GM19239 (cell line): ENCODE data around the genes MANSC4 and TSPAN11.

- RRBS = no CpG with 5 or more reads among the region's 5 CpGs
Measured at GRCh38 chr12:27703589-27704287, 6.9 kb upstream of the MRPS35 start.

DNA sequence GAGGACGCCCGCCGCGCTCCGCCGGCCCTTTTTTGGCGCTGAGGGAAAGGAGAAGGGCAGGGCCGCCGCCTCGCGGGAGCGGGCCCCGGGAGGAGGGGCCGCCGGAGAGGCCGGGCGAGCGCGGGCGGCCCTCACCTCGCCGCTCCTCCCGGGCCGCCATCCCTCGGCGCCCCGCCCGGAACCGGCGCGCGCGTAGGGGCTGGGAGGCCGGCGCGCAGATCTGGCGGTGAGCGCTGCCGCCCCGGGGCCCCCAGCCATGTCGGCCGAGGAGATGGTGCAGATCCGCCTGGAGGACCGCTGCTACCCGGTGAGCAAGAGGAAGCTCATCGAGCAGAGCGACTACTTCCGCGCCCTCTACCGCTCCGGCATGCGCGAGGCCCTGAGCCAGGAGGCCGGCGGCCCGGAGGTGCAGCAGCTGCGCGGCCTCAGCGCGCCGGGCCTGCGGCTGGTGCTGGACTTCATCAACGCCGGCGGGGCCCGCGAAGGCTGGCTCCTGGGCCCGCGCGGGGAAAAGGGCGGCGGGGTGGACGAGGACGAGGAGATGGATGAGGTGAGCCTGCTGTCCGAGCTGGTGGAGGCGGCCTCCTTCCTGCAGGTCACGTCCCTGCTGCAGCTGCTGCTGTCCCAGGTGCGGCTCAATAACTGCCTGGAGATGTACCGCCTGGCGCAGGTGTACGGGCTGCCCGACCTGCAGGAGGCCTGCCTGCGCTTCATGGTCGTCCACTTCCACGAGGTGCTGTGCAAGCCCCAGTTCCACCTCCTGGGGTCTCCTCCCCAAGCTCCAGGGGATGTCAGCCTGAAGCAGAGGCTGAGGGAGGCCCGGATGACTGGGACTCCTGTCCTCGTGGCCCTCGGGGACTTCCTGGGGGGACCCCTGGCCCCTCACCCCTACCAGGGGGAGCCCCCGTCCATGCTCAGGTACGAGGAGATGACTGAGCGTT lies at the start of gene MANSC4:
Gene MANSC4, minus strand, starts transcription at position 162 of the 941 bp plus-strand sequence.
- RRBS = 1% methylated on average over 33 of the region's 91 CpGs

DNA sequence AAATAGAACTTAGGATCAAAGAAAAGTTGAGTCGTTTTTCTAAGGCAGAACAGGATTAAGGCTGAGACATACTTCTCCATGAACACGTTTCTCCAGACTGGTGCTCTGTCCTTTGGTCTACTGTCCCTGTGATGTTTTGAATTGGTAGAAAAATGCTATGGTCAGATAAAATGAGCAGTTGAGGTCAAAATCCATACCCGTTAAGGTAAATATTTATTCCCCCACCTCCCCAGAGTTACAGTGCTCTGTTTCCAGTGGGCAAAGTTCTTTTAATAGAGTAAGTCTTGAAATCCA lies 74.6 kb downstream of the PTHLH start:
- RRBS = no CpG with 5 or more reads among the region's 3 CpGs

- RRBS = no CpG with 5 or more reads among the region's 11 CpGs
Measured at GRCh38 chr12:28130445-28131479, 59.5 kb upstream of the CCDC91 start.

GRCh38 chr12:28191551-28192316 lies 1.5 kb downstream of the CCDC91 start:
- RRBS = no CpG with 5 or more reads among the region's 6 CpGs

DNA sequence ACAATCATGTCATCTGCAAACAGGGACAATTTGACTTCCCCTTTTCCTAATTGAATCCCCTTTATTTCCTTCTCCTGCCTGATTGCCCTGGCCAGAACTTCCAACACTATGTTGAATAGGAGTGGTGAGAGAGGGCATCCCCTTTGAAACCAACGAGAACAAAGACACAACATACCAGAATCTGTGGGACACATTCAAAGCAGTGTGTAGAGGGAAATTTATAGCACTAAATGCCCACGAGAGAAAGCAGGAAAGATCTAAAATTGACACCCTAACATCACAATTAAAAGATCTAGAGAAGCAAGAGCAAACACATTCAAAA lies 84.5 kb downstream of the CCDC91 start:
- RRBS = no CpG with 5 or more reads among the region's 2 CpGs

DNA sequence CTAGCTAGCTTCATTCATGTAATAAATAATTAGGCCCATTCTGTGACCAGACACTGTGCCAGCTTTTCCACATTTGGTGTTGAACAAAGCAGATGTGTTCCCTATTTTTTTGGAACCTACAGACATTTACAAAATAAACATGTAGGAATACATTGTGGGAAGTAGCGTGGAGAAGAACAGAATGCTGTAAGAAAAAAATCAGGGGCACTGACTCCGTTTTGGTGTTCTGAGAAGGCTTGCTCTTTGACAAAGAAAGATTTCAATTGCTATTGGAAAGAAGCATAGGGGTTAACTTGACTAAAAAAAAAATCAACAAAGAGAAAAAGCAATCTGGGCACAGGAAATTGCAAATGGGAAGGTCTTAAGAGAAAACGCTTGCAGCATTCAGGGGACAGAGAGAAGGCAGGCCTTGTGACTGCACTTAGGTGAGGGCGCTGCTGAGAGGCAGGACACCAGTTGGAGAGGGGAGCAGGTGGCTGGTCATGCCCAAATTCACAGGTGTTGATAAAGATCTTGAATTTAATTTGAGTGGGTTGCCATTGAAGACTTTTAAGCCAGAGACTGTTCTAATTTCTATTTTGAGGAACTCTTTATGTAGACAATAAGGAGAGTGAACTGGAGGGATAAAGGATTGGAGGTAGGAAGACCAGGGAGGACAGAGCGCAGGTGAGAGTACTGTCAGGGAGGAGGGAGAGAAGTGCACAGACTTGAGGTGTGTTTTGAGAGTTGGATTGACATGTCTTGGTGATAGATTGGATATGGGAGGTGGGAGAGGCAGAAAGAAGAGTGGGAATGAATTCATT lies 4.2 kb downstream of the FAR2 start:
- RRBS = no CpG with 5 or more reads among the region's 5 CpGs

- RRBS = 3% methylated on average over 15 of the region's 32 CpGs
Measured at GRCh38 chr12:29380340-29381041, 481 bp downstream of the ERGIC2 start.

DNA sequence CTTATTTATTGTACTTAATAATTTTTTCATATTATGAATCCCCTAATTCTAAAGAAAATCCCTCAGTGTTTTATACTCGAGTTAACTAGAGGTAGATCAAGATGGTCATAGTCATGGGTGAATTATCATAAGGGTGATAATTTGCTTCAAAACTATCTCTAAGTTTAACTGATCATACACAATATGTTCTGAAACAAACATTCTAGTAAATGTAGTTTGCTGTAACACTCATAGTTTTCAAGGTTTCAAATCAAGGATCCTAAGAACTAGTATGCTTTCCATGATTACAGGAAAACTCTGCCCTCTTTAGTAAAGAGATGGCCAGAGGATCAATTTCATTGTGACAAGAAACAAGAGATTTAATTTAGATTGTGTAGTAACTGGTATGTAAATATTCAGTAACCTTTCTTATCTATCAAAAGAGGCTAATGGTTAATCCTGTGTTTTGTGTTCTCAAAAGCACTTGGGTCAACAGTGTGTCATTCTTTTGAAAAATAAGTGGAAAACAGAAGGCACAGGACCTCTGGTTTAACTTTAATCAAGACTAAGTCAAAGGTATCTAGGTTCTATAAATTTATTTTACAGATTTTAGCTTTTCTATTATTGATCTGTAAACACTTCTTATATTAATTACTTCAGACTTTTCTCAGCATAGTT lies 56.5 kb upstream of the ERGIC2 start:
- RRBS = no CpG with 5 or more reads among the region's 1 CpG

GRCh38 chr12:30632449-30633216 lies 63.0 kb downstream of the IPO8 start:
- RRBS = no CpG with 5 or more reads among the region's 6 CpGs

- RRBS = no CpG with 5 or more reads among the region's 12 CpGs
Measured at GRCh38 chr12:30694862-30695246, 815 bp downstream of the IPO8 start.

GRCh38 chr12:30795820-30796787 lies 41.4 kb upstream of the CAPRIN2 start:
- RRBS = 3% methylated on average over 23 of the region's 75 CpGs

- RRBS = no CpG with 5 or more reads among the region's 7 CpGs
Measured at GRCh38 chr12:30877392-30877932, 49.1 kb upstream of the TSPAN11 start.

DNA sequence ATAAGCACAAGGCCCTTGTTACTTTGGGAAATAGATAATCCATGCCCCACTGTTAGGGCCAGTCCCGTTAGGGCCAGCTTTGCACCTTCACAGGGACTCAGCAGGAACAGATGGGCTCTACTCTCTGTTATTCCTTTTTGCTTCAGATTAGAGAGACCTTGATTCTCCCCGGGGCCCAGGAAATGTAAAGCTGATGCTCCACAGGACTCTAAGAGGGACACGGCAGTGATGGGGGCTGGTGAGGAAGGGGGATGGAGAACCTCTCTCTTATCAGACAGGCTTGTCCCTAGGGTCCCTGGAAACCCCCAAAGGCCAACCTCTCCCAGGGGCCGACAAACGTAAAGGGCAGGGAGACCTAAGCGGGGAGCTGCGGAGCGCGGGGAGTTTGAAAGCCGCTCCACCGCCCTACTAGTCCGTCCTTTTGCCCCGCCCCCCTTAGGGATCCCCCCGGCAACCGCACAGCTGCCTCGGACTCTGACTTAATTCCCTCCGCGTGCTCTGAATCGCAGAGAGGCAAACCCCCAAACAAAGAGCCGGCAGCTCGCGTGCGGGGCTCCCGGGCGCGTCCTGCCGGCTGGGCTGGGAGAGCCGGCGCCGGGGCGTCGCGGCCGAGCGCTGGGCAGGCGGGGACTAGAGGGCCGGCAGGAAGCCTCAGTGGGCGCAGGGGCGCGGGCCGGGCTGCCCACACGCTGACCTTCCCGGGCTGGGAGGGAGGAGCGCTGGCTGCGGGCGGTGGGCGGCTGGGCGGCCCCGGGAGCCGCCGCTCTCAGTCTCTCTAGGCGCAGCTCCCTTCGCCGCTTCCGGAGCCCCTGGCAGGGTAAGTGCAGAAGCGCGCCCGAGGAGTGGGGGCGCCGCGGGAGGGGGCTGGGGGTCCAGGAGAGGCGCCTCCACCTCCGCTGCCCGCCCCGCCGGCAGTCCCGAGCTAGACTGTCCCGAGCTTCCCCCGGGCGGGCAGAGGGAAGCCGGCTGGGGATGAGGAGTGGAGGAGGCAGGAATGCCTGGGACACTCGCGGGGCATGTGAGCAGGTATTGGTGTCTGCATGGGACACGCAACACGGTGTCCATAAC lies at the start of gene TSPAN11:
Gene TSPAN11, plus strand, starts transcription at position 769 of the 1,068 bp plus-strand sequence.
- RRBS = 4% methylated on average over 33 of the region's 75 CpGs

DNA sequence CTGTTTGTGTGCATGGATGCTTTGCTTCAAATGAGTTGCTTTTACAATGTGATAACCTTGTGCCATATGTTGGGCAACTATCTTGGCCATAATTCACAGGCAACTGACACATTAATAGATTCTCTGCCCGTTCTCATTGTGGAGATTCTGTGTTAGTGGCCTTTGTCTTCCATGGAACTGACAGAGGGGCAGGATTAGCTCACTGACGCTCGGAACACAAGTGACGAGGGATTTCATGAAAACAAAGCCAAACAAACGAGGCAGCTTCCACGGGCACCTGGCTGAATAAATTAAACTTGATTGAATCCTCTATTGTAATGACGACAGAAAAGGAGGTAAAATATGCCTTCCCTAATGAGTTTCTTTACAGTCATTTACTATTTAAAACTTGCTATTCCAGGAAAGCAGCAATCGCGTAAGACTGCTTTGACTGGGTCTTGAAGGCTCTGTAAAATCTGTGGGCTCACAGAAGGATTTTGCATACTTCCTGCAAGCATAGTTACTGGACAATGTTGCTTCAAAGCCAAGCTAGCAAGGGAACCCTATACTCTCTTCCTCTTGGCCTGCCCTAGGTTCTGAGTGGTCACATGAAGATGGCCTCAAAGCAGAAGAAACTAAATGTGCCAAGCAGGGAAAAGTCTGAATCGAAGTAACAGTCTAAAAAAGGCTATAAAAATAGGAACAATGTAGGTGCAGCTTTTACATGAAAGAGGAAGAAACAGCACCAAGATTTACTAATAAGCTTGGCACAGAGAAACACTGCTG lies 28.0 kb upstream of the SINHCAF start:
- RRBS = no CpG with 5 or more reads among the region's 10 CpGs

DNA sequence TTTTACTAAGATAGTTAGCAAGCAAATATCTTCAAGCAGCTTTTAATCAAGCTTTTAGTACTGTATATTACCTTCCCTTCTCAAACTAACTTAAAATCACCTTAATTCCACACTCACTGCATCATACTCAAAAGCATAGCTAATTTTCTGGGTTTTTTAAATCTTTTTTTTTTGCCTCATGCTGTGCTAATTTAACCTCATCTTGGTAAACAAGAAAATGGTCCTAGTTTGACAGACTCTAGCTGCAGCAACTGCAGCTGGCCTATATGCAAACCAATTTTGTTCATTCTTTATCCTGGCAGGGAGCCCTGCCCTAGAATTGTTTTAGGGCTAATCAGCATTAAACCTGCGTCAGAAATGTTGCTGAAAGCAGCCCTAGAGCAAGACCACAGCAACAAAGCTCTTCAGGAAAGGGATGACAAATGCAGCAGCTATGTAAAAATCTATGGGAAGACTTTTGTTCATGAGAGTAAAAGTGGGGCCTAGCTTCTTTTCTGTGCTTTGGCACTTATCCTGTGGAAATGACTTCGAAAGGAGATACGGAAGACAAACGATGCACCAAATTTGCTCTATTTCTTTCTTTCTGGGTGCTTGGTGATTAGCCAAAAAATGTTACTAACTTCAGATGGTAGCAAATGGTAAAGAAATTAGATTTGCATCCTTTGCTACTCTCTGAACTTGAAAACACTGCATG lies 72.2 kb downstream of the DENND5B start:
- RRBS = no CpG with 5 or more reads among the region's 4 CpGs

GRCh38 chr12:31553286-31554517 lies 37.2 kb downstream of the DENND5B start:
- RRBS = no CpG with 5 or more reads among the region's 3 CpGs

GRCh38 chr12:31664097-31664428 lies 4.6 kb downstream of the ETFBKMT start:
- RRBS = no CpG with 5 or more reads among the region's 4 CpGs

GRCh38 chr12:31718493-31719009 lies 10.3 kb downstream of the AMN1 start:
- RRBS = no CpG with 5 or more reads among the region's 8 CpGs

- RRBS = no CpG with 5 or more reads among the region's 3 CpGs
Measured at GRCh38 chr12:31773798-31774348, 18.2 kb downstream of the H3-5 start.